ENCODE data around the gene PIM1.

GRCh38 chr6:36987052-36987493 is 1.1 kb upstream of the MTCH1 start:
- PRO-cap, 4 experiments = peak in 2 of 4 experiments; most common plus-strand start chr6:36987089 (in 1); most common minus-strand start chr6:36987110 (in 1)
- RAMPAGE, long total RNA, 2 experiments = no peak in any of the 2 experiments

- PRO-cap, 4 experiments = no peak in any of the 4 experiments
- RAMPAGE, long total RNA, 2 experiments = no peak in any of the 2 experiments
Observed at GRCh38 chr6:37033206-37033816, 27.9 kb downstream of the FGD2 start.

GRCh38 chr6:37059272-37060259 is 54.1 kb downstream of the FGD2 start:
- PRO-cap, 4 experiments = peak in 3 of 4 experiments; most common plus-strand start chr6:37059559 (in 3)
- RAMPAGE, long total RNA, 2 experiments = no peak in any of the 2 experiments

GRCh38 chr6:37073852-37074841 is 68.7 kb downstream of the FGD2 start:
- PRO-cap, 4 experiments = peak in 4 of 4 experiments; most common plus-strand start chr6:37074442 (in 1); most common minus-strand start chr6:37074637 (in 4)
- RAMPAGE, long total RNA, 2 experiments = no peak in any of the 2 experiments

DNA sequence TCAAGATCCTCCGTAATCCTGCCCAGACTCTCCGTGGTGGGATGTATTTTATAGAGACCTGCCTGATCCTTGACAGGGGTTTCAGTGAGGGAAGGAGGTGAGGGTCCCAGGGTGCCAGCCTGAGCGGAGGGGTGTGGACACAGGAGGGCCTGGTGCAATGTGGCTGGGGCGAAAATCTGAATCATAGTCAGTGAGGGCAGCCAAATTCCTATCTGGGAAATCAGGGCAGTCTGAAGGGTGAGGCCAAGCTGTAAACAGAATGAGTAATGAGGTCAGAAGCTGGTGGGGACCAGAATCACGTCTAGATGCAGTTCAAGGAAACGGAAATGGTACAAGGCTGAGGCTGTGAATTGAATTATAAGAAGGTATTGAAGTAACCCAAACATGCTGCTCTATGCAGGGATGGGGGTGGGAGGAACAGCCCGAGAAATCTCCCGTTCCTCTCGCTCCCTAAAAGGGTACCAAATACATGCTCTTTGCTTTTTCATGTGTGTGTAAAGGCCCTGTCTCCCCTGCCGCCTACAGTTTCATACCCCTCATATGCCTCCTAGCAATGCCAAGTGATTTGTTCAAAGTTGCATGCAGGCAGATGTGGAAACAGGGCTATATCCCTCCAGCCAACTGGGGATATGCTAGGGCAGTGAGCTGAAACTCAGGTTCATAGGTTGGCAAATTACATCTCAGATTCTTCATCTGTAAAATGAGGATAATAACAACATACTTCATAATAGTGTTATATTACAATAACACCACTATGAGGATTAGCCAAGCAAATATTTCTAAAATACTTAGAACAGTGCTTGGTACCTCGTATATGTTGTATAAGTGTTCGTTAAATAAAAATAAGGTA is 35.2 kb upstream of the PIM1 start:
- PRO-cap, 4 experiments = peak in 3 of 4 experiments; most common plus-strand start position 266 of the sequence (in 1); most common minus-strand start position 178 of the sequence (in 3)
- RAMPAGE, long total RNA, 2 experiments = no peak in any of the 2 experiments

DNA sequence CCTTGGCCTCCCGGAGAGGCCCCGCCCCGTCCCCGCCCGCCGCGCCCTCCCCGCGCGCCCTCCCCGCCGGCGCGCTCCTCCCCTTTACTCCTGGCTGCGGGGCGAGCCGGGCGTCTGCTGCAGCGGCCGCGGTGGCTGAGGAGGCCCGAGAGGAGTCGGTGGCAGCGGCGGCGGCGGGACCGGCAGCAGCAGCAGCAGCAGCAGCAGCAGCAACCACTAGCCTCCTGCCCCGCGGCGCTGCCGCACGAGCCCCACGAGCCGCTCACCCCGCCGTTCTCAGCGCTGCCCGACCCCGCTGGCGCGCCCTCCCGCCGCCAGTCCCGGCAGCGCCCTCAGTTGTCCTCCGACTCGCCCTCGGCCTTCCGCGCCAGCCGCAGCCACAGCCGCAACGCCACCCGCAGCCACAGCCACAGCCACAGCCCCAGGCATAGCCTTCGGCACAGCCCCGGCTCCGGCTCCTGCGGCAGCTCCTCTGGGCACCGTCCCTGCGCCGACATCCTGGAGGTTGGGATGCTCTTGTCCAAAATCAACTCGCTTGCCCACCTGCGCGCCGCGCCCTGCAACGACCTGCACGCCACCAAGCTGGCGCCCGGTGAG is at the start of gene PIM1:
PIM1 (plus strand) TSS at position 87 of the 597 bp plus-strand sequence.
- PRO-cap, 4 experiments = peak in 4 of 4 experiments; most common plus-strand start position 87 of the sequence (in 4); most common minus-strand start position 226 of the sequence (in 1)
- RAMPAGE, long total RNA, 2 experiments = no peak in any of the 2 experiments

DNA sequence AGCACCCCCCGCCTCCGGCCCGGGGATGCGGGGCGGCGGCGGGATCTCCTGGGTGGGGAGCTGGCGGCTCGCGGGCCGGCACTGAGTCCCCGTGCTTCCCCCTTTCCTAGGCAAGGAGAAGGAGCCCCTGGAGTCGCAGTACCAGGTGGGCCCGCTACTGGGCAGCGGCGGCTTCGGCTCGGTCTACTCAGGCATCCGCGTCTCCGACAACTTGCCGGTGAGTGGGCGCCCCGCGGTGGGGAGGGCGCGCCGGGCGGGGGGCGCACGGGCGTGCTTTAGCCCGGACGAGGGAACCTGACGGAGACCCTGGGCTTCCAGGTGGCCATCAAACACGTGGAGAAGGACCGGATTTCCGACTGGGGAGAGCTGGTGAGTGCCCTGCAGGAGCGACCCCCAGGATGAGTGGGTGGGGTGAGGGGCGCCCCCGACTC is 726 bp downstream of the PIM1 start:
- PRO-cap, 4 experiments = peak in 1 of 4 experiments; most common plus-strand start position 136 of the sequence (in 1)
- RAMPAGE, long total RNA, 2 experiments = no peak in any of the 2 experiments

DNA sequence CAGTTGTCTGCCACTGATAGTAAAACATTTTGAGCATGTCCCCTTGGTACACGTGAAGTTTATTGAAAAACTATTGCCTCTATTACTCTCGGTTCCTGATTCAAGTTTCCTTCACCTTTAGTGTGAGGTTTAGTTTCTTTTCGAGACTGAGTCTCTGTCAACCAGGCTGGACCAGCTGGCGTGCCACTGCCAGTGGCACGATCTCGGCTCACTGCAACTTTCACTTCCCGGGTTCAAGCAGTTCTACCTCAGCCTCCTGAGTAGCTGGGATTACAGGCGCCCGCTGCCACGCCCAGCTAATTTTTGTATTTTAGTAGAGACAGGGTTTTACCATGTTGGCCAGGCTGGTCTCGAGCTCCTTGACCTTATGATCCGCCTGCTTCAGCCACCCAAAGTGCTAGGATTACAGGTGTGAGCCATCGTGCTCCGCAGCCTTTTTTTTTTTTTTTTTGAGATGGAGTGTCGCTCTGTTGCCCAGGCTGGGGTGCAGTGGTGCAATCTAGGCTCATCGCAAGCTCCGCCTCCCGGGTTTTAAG is 6.0 kb downstream of the PIM1 start:
- PRO-cap, 4 experiments = no peak in any of the 4 experiments
- RAMPAGE, long total RNA, 2 experiments = no peak in any of the 2 experiments

GRCh38 chr6:37177129-37178119 is 7.5 kb downstream of the PIM1 start:
- PRO-cap, 4 experiments = no peak in any of the 4 experiments
- RAMPAGE, long total RNA, 2 experiments = no peak in any of the 2 experiments

DNA sequence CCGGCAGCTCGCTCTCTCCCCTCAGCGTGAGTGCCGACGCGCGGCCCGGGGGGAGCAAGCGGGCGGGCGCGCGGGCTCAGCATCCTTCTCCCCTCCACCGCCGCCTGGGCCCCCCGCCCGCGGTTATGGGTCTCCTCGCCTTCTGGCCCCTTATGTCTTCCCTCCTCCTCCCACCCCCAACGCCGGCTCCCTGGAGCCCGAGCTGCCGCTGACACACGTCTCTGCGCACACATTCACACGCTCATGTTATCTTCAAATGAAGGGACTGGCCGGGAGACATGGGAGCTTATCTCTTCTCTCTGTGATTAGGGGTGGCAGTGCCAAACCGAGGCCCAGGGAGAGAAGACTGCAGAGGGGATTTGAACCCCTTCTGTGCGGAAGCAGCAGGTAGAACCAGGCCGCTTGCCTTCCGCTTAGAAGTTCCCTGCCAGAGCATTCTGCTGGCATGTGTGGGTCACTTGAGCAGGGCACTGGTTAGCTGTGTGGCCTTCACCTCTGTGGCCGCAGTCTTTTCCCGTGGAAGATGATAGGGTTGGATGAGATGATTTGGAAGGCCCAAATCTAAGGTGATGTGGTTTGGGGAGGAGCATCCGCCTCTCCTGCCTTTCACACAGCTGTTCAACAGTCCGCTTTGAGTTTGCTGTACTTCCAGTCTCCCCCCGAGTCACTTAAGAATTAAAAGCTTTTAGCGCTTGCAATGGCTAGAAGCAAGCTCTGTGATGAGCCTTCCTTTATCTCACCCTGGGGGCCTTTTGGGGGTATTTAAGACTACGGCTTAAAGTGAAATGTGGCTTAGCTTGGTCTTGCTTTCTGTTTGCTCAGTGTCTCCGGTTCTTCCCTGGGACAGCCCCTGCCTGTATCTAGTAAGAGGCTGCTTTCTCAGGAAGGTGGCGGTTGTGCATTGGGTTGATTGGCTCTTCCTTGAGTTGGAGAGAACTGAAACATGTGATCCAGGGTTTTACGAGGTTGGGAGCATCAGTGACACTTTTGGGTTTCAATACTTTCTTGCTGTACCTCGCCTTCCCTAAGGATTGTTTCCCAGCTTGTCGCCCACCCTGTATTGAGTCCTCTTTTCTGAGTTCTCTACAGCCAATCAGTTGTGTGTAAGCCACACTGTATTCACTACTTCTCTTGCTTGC is 700 bp downstream of the CMTR1 start:
- PRO-cap, 4 experiments = peak in 1 of 4 experiments; most common minus-strand start position 439 of the sequence (in 1)
- RAMPAGE, long total RNA, 2 experiments = no peak in any of the 2 experiments

DNA sequence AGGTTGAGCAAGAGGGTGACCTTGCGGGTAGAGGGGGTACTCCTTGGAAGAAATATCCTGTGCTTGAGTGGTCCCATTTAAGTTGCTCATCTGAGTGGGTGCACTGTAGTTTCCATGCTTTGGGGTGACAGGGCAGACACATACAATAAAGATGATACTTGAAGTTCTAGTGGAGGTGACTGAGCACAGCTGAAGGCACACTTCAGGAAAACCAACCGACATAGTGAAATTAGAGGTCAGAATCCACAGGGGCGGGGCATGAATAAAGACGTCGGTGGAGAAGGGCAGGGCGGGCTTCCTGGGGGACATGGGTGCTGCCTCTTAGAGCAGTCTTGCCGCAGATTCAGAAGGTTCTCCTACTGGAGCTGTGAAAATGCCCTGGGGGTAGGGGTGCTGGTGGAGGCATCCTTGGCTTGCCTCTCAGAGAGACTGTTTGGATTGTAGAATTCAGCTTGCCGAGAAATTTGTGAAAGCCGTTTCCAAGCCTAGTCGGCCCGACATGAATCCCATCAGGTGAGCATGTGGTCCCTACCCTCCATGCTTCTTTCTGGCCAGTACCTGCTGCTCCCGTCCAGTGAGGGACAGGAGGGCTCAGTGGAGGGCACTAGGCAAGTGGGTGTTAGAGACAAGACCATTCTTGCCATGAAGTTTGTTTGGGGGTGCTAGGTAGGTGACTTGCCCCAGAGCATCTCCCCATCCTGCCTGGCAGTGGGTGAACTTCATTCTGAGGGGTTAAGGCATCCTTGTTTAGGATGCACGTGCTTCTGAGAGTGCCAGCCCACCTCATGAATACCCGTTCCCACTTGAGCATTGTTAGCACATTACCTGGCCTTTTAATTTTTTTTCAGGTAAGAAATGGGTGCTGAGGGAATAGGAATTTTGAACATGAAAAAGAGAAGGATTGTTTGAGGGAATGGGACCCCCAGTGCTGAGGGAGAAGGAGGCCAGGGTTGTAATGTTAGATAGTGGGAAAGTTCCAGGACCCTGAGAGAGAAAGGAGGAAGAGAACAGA is 23.7 kb downstream of the CCDC167 start:
- PRO-cap, 4 experiments = peak in 1 of 4 experiments; most common plus-strand start position 268 of the sequence (in 1)
- RAMPAGE, long total RNA, 2 experiments = no peak in any of the 2 experiments

DNA sequence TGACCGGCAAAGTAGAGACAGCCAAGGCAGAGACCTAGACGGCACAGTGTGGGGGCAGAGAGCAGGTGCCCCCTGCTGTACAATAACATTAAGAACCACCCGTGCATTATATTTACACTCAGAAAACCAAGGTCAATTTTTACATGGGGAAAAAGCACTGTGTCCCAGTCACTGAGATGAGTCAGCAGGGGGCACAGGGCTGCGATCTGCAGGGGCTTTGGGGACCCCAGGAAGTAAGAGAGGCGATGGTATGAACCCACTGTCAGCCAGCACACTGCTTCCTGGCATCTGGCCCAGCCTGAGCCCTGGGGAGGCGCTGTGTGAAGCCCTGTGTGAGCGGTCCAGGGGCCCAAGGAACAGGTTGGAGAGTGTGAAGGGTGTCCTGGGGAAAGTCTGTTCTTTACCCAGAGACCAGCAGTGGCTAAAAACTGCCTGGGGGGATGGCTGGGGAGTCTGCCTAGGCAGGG is 9.8 kb downstream of the CCDC167 start:
- PRO-cap, 4 experiments = no peak in any of the 4 experiments
- RAMPAGE, long total RNA, 2 experiments = no peak in any of the 2 experiments

DNA sequence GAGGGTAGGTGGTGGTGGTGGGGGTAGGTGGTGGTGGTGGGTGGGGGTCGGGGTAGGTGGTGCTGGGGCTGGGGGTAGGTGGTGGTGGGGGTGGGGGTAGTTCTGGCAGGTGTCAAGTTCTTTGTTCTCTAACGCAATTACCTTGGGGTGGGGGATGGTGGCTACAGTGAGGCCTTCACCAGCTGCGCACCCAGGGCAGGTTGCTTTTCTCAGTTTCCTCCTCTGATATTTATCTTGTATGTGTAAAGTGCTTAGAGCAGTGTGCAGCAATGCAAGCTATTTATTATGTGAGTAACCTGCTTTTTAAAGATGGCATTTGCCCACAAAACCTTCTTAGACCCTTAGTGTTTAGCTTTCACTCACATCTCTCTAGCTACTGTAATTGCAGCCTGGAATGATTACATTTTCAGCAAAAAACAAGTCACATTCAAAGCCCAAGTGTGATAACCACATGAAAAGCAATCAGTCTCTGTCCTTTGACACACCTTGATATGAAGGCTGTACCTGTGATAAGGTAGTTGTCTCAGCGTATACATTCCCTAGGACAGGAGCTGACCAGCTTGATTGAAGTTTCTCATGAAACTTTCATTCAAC is 8.3 kb upstream of the CCDC167 start:
- PRO-cap, 4 experiments = no peak in any of the 4 experiments
- RAMPAGE, long total RNA, 2 experiments = no peak in any of the 2 experiments

- PRO-cap, 4 experiments = no peak in any of the 4 experiments
- RAMPAGE, long total RNA, 2 experiments = no peak in any of the 2 experiments
Observed at GRCh38 chr6:37679853-37680531, 17.7 kb downstream of the MDGA1 start.

- PRO-cap, 4 experiments = no peak in any of the 4 experiments
- RAMPAGE, long total RNA, 2 experiments = no peak in any of the 2 experiments
Observed at GRCh38 chr6:37698927-37699528, 1.3 kb upstream of the MDGA1 start.

DNA sequence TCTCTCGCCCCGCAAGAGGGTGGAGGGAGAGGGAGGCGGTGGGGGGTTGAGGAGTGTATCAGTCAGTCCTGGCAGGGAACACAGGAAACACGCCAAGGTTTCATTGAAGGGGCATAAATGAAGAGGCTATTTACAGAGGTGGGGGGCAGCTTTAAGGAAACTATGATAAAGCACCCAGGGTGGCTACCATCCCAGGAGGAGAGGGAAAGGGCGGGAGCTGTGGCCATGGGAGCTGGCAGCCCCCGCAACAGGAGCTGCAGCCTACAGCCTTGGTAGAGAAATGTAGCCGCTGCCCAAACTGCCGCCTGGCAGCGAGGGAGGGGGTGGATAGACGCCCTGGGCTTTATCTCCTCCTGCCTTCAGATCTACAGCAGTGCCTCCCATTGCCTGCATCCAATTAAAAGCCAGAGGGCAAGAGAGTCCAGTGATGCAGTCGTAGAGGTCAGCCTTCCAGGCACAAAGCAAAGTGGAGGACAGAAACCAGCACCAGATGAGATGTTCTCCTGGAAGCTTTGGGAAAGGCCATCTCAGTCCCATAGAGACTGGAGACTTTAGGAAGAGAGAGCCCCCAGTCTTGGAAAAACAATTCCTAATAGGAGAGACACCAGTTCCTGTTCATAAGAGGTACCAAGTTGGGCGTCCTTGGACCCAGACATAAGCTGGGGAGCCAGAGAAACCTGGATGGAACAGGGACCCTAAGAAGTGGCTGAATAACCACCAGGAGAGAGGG is 34.9 kb upstream of the ZFAND3 start:
- PRO-cap, 4 experiments = no peak in any of the 4 experiments
- RAMPAGE, long total RNA, 2 experiments = no peak in any of the 2 experiments

DNA sequence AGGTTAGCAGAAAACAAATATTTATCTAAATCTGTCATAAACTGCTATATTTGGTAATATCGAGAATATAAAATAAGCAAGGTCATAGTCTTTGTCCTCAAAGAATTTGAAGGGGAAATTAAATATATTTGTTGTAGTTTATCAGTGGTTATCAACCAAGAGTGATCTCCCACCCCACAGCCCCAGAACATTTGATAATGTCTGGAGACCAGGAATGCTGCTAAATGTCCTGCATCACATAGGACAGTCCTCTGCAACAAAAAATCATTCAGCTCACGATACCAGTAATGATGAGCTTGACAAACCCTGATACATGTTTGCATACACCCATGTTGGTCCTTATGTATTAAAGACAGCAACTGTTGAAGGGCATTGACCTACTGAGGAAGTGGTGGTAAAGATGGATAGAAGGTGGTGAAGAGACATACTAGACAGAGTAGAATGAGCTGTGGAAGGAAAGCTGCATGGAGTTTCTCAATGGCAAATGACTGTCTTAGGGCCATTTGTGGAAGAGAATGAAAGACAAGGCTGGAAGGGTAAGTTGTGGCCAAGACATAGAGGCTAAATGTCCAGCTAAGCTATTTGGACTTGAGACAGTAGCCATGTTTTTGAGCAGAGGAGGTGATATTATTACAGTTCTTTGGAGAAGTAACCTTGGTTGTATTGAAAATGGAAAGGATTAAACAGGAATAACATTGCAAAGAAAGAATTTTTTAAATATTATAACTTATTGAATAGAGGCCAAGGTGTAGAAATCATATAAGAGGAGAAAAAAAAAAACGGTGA is 243.9 kb downstream of the ZFAND3 start:
- PRO-cap, 4 experiments = no peak in any of the 4 experiments
- RAMPAGE, long total RNA, 2 experiments = start-site peak on the plus strand in 1 of 2 experiments, centred at position 344 of the sequence, 21 reads per replicate

DNA sequence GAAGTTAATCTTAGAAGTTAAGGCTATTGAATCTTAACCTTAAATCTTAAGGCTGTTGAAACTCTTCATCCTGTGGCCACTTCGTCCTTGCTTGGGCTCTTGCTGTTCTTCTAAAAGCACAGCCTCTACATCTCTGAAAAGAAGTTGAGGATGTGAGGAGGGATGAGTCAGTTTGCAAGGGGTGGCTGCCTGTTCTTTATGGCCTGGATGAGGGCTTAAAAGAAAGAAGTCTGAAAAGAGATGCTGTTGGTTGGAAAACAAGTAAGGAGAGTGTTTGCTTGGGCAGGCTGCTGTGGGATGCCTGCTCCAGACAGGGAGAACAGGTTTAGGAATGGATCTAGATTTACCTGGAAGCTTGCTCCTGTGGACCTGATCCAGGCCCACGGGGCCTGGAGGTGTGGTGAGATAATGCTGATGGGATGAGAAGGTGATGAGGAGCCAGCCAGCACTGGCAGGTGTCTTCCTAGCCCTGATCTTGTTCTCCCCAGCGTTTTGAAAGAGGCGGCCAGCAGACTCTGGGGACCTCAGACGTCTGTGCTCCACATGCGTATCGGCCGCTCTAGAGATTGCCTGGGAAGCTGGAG is 331.1 kb downstream of the ZFAND3 start:
- PRO-cap, 4 experiments = no peak in any of the 4 experiments
- RAMPAGE, long total RNA, 2 experiments = no peak in any of the 2 experiments

DNA sequence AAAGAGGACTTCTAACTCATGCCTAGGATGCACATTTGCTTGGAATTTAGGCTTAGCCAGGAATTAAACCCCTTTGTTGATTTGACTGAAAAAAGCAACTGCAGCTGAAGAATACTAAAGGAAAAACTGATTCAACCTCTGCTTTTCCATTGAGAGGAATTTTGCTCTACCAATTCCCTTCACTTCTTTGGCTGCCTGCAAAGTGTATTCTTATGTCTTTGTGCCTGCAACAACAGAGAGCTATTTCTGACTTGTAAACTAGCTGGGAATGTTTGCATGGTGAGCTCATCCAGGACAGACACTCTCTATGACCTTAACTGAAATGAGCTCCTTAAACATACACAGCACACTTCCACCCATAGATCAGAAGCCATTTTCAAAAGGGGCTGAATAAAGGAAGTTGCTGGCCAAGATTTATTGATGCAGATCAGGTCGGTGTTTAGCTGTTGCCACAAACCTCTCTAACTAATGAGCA is 377.8 kb downstream of the BTBD9 start:
- PRO-cap, 4 experiments = no peak in any of the 4 experiments
- RAMPAGE, long total RNA, 2 experiments = no peak in any of the 2 experiments

GRCh38 chr6:38319221-38319766 is 320.4 kb downstream of the BTBD9 start:
- PRO-cap, 4 experiments = no peak in any of the 4 experiments
- RAMPAGE, long total RNA, 2 experiments = no peak in any of the 2 experiments